Vein endothelial cell (primary cell): ENCODE measurements around a stretch of chr11.

DNA sequence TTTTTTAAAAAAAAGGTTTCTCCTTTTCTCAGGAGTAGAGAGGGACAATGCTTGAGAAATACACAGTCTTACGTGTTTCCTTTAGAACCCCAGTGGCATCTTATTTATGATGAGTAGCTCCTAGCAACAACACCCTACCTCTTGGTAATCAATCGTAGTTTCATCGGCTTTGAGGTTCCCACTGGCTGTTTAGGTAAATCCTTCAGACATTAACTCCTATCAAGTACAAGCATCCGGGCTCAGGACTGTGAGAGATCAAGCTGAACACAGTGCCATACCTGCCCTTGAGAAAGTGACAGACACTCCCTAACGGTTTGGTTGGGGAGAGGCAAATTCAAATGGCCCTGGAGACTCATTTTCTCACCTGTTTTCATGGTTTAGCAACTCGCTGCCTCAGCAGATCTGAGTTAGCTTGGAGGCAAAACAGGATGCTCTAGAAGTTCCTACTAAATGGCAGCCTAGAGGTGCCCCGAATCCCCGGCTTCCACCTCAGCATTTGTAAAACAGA is 3.5 kb upstream of the FBXO3 start:
- CAGE, long polyA plus RNA, result no peak

GRCh38 chr11:33899318-33899706 is 7.4 kb upstream of the LMO2 start:
- CAGE, long polyA plus RNA, result no peak

GRCh38 chr11:34250659-34251515 is 106.9 kb downstream of the ABTB2 start:
- CAGE, long polyA plus RNA, result no peak

GRCh38 chr11:34310947-34311614 is 46.7 kb downstream of the ABTB2 start:
- CAGE, long polyA plus RNA, result no peak

DNA sequence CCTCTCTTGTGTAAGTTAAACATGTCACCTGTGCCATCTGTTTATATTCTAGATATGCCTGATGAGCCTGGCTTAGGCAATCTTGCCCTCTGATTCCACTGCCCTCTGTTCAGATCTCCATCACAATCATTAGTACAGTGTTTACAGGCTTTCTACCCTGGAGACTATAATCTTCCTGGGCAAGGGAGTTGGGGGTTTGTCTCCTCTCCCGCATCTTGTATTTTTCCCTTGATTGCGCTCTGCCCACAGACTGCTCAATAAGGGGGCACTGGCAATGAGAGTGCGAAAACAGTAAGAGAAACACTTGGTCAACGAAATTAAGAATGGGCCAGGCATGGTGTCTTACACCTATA is 40.7 kb downstream of the ABTB2 start:
- CAGE, long polyA plus RNA, result no peak

GRCh38 chr11:34359017-34359567 is 1.3 kb upstream of the ABTB2 start:
- CAGE, long polyA plus RNA, result no peak

GRCh38 chr11:34435985-34436565 is 2.7 kb upstream of the CAT start:
- CAGE, long polyA plus RNA, result no peak

DNA sequence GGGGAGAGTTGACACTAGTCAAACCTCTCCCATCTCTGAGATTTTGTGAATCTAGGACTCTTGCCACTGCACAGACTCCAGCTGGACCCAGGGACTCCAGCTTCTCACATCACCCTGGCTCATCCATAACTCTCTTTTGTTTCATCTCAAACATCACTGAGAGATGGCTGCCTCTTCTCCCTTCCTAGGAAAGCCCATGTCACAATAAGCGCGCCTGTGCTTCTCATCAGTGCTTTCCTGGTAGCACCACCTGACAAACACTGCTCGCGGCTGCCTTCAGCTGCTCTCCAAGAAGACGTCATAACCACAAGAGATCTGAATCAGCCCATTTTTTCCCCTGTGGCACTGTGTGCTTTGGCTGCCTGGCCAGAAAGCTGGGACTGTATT is 50.5 kb upstream of the EHF start:
- CAGE, long polyA plus RNA, result no peak

- CAGE, long polyA plus RNA, result no peak
Observed at GRCh38 chr11:34624024-34624468, 3.2 kb downstream of the EHF start.

DNA sequence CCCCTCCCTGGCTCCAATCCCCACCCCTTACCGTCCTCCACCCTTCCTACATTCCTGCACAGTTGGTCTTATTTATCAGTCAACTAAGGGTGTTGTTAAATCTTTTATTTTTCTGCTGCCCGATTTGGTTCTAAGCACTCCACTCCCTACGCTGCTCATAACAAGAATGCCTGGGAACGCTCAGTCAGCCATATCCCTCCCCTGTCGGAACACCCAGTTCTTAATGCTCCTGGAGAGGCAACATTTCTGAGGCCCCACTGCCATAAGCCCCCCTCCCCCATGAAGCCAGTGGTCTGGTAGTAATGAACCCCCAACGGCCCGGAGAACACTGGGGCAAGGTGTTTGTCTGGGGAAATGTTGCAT is 9.7 kb downstream of the EHF start:
- CAGE, long polyA plus RNA, result no peak

GRCh38 chr11:34912889-34913485 is 3.2 kb downstream of the APIP start:
- CAGE, long polyA plus RNA, result no peak

- CAGE, long polyA plus RNA, result no peak
Observed at GRCh38 chr11:35045042-35045764, 93.8 kb upstream of the CD44 start.

- CAGE, long polyA plus RNA, result no peak
Observed at GRCh38 chr11:35047327-35047667, 91.7 kb upstream of the CD44 start.

DNA sequence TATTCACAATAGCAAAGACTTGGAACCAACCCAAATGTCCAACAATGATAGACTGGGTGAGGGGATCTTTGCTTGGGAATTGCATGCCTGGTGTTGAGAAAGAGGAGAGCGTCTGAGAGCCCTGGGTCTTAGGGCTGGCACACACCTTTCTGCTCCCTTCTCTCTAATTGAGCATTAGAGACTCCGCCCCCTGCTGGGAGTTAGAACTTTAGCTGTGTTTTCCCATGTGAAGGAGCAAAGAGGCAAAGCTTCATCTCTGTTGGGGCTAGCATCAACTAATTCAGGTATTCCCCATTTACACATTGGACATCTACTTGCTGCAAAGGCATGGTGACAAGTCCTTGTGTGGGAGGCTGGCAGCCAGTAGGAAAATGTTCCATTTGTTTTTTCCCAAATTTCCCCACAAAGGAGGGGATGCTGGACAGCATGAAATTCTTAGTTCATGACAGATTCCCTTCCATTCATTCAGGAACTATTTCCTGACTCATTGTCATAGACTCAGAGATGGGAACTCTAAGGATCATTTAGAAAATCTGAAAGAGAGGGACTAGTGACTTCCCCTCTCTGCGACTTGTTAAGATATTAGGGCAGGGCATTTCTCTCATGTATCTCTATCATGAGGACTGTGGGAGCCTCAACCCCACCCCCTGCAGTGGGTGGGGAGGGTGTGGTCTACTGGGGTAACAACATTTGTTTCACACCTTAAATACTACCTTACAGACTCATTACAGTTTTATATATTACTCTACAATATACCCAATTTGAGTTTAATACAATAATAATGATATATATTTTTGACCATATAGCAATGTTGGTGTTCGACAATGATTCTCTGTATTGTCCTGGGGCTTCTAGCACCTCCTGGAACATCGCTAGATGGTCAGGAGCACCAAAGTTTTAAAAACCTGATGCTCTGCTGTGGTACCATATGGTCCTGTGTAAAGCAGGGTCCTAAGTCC is 3.7 kb downstream of the CD44 start:
- CAGE, long polyA plus RNA, result no peak

DNA sequence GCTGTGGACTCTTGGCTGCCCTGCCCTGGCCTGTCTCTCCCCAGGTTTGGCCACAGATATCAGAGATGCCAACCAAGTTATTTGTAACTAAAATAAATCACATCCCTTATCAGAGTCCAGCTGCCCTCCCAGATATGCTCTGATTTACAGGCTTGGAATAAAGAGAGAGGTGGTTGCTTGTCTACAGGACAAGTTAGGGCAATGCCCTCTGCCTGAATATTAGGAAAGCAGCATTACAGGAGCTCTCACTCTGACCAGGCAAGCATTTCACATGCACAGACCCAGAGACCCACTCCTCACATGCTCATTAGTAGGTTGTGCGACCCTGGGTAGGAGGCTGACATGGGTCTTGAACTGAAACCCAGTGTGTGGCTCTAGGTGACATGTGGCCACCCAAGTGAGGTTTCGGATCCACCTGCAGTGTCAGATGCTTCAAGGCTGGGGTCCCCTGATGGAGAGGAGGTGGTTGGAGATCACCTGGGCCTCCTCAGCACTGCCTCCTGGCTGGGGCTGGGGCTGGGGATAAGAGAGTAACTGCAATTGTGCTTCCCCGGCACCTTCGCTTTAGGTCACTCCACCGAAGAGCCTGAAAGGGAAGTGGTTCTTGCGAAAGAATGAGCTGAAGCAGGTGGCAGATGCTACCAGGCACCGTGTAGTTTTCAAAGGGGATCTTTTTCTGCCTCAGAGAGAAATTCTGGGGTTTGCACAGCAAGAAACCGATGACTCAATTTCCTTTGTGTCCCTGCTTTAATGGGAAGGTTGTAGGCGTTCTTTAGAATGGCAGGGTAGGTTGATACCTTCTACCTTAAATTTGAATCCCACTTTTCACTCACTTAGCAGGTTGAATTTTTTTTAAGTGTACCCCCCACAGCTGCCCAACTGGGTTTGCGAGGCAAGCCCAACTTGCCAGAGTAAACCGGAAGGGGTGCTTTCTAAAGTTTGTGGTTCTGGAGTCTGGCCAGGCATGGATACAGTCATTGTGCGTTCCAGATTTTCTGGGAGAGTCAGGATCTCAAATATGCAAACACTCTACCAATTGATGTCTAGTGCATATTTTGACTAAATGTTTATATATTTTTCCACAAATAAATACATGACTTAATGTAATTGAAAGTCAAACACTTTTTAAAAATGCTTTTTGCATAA is 5.1 kb downstream of the CD44 start:
- CAGE, long polyA plus RNA, result no peak

- CAGE, long polyA plus RNA, result no peak
Observed at GRCh38 chr11:35156150-35156752, 17.3 kb downstream of the CD44 start.

- CAGE, long polyA plus RNA, result no peak
Observed at GRCh38 chr11:35170330-35171068, 31.5 kb downstream of the CD44 start.

- CAGE, long polyA plus RNA, result no peak
Observed at GRCh38 chr11:35212429-35212755, 73.4 kb downstream of the CD44 start.

DNA sequence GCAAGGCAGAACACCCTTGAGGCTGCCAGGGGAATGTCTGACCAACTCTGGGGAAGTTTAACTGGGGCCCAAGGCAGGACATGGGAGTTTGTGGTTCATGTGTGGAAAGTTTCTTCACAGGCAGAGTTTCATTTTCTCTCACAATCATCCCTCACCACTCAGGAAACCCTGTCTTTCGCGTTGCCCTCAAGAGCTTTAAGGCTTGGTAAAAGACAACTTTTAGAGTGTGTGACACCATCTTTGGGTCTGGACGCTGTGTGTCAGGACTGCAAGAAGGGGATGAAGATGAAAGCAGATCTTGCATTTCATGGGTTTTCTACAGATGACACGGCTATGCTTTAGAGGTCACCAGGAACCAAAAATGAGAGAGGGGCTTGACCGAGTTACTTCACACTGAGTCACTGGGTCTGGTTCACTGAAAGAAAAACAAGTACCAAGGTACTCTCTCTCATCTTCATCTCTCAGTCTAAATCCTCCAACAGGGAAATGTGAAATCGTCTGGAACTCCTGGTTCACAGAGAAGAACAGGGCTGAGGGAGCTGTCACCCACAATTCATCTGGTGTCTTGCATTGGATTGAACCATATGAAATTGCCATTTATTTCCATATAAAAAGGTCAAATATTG is 133.6 kb downstream of the CD44 start:
- CAGE, long polyA plus RNA, result no peak

- CAGE, long polyA plus RNA, result no peak
Observed at GRCh38 chr11:35330679-35331261, 88.6 kb downstream of the SLC1A2 start.